ENCODE measurements around a stretch of chr2.

- RRBS: no CpG with 5 or more reads among the region's 1 CpG
Observed at GRCh38 chr2:233557415-233557910, 9.1 kb downstream of the USP40 start.

DNA sequence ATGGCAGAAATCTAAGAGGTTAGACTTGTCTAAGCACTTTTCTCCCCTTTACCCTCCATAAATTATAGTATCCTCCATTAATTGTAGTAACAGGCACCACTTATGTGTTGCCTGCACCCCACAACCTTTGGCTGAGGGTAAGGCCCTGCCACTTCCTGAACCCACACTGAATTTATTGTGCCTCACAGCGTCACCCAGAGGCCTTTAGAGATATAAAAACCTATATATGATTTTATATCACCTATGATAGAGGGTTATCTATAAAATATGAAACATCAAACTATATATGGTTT, 2.6 kb downstream of the UGT1A9 start:
- RRBS: no CpG with 5 or more reads among the region's 1 CpG

DNA sequence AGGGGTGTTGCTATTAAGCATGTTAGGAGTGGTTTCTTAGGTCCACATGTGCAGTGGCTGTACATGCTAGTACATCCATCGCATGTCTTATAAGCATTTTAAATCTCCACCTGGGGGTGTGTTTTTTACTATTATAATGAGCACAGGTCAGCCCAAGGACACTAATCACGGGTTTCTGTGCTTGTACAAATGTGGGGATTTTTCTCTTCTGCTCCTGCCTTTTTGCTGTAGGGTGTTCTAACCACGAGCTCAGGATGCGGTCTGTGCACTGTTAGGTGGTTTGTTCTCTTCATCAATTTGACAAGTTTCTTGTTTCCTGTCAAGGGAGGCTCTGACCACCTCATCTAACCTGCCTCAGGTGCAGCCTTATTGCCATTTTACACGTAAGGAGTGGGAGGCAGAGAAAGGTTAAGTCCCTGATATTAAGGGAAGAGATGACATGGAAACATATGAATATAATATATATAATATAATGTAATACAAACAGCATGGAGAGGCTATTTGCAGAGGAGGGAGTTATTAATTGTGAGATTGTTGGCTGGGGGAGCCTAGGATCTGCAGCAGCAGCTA, 60.0 kb upstream of the SPP2 start:
- RRBS: no CpG with 5 or more reads among the region's 5 CpGs

DNA sequence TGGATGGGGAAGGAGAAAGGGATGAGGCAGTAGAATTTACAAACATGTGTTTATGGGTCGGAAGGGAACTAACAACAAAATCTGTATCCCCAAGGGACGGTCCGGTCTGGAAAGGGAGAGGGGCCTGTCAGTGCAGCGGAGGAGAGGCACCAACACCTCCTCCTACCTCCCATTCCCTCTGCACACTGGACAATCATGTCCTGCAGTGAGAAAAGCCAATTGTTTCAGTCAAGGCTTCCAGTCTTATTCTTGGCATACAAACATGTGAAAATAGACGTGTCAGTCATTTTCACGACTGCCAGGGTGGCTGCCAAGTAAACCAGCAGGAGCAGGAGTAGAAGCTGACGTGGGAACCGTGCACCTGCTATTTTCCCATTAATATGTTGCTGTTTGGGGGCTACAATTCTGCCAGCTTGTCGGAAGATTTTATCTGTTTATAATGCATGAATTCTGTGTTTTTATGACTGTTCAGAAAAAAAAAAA, 202.2 kb downstream of the SPP2 start:
- RRBS: no CpG with 5 or more reads among the region's 9 CpGs

DNA sequence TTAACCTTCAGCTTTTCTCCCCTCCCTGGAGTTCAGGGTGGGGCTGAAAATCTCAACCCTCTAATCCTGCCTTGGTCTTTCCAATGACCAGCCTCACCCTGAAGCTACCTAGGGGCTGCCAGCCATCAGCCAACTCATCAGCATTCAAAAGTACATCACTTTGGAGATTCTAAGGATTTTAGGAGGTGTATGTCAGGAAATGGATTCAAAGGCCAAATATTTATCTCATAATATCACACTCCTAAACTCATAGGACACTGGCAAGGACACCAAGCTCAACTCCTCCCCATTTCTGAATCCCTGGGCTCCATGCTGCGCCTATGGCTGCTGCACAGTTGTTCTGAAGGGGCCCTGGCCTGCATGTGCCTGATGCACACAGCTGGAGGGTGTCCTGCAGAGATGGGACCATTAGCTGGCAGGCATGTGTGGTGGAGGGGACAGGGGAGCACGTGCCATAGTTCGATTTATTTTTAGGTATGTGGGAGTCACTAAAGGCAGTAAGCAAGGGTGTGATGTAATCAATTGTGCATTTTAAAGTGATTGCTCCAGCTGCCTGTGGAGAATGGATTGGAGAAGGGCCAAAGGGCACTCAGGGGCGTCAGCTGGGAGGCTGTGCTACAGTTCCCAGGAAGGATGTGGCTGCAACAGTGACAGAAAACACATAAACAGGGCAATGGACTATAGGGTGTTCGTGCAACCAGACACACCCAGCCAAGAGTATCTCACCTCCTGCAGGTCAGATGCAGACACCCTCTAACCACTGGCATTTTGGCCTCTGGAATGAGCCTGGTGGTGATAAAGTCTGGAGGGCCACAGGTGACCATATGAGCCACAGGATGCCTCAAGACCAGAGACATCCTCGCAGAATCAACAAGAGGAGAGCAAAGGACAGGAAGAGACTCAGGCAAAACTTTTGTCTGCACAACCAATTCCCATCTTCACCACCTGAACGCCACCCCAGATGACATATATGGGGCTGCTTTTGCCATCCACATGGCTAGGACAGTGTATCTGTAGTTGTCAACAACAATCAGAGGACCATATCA, 205.1 kb downstream of the ARL4C start:
- RRBS: no CpG with 5 or more reads among the region's 7 CpGs

- RRBS: no CpG with 5 or more reads among the region's 21 CpGs
Observed at GRCh38 chr2:234335373-234336329, 161.2 kb downstream of the ARL4C start.

DNA sequence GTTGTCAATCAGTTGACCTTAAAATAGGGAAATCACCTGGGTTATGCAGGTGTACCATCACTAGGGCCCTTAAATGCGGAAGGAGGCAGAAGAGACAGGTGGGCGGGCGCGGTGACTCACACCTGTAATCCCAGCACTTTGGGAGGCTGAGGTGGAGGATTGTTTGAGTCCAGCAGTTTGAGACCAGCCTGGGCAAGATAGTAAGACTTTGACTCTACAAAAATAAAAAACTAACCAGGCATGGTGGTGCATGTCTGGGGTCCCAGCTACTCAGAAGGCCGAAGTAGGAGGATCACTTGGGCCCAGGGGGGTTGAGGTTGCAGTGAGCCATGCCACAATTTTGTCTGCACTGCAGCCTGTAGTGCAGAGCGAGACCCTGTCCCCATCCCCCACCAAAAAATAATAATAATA, 73.6 kb downstream of the ARL4C start:
- RRBS: no CpG with 5 or more reads among the region's 6 CpGs

- RRBS: 0% methylated on average over 2 of the region's 10 CpGs
Observed at GRCh38 chr2:234446226-234446781, 50.6 kb downstream of the ARL4C start.

DNA sequence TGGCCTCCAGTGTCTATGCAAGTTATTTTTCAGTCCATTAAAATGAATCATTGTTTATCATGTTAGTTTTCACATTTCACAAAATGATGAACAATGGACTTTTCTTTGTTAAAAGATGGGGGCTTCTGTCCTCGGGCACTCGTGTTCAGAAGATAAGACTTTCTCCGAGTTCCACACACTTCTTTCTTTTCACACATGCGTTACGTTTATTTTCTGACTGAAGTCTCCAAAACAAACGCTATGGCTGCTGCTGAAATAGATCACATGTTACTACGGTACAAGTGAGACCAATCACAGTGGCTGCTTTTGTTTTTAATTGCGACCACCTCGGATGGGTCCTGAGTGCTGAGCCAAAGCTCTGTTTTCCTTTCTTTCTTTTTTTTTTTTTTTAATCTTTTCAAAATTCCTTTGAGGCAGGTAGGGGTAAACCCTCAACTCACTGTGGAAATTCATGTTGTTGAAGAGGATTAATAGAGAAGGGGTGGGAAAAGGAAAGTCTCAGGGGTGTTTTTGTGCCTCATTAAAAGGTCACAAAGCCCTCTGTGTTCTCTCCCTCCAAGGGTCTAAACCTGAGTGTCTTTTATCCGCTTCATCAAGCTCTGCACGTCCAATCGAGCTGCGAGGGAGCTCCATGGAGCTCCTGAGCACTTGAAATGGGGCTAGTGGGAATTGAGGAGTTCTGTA, 48.3 kb downstream of the ARL4C start:
- RRBS: no CpG with 5 or more reads among the region's 13 CpGs

DNA sequence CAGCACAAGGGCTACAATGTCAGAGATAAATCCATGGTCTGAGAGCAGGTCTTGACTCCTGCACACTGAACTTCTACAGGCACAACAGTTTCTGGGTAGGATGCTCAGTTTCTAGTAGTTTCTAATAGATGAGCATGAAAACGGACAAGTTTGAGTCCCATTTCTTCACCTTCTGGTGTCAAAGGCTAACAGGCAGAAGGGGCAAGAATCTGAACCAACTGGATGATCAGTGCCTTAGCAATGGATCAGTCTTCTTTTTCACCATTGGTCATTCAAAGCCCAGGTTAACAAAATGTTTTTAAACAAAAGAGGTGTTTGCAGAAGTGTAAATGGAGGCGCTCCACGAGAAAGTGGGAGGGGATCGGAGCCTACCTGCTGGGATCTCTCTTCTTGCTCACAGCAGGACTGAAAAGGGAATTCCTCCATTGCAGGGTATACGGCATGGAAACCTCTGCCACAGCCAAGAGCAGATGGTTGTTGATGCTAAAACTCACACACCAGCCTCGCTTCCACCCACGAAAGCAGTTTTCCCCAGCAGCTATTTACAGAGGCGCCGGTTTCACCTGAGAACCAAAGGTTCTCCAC, 135.1 kb upstream of the ARL4C start:
- RRBS: no CpG with 5 or more reads among the region's 9 CpGs

DNA sequence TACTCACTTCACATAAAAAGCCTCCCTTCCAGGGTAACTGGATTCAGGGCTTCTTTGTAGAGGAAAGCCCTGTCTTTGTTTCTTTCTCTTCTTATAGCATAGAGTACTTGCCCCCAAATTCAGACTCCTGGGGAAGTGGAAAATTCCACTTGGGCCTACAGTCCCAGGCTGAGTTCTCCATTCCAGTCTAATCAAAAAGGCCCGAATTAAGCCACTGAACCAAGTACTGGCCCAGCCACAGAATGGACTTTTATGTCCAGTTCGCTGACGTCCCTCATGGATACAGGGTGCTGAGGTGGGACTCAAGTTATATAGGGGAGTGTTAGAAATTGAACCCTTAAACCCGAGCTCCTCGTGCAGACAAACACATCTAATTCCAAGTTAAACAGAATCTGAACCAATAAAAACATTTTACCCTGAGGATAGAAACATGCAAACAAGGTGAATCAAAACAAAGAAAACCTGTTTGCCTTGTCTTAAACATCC, 136.7 kb upstream of the ARL4C start:
- RRBS: no CpG with 5 or more reads among the region's 5 CpGs

- RRBS: no CpG with 5 or more reads among the region's 1 CpG
Observed at GRCh38 chr2:234956341-234956576, 4.4 kb downstream of the SH3BP4 start.

- RRBS: no CpG with 5 or more reads among the region's 10 CpGs
Observed at GRCh38 chr2:235025869-235026566, 74.2 kb downstream of the SH3BP4 start.

GRCh38 chr2:235666262-235666532, 172.4 kb downstream of the AGAP1 start:
- RRBS: no CpG with 5 or more reads among the region's 2 CpGs

DNA sequence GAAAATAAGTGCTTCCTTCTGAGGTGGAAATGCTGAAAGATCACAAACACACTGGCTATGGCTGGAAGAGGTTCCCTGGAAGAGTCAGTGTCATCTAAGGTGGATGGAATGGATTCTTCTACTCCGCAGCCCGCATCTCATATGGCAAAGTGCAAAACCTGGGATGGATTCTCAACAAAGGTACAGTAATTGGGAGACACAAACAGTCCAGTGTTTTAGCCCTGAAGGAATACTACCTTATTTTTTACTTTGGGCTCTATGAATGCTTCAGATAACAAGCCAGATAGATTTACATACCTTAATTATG, 172.6 kb downstream of the AGAP1 start:
- RRBS: no CpG with 5 or more reads among the region's 2 CpGs

GRCh38 chr2:235679577-235680078, 185.8 kb downstream of the AGAP1 start:
- RRBS: no CpG with 5 or more reads among the region's 12 CpGs

DNA sequence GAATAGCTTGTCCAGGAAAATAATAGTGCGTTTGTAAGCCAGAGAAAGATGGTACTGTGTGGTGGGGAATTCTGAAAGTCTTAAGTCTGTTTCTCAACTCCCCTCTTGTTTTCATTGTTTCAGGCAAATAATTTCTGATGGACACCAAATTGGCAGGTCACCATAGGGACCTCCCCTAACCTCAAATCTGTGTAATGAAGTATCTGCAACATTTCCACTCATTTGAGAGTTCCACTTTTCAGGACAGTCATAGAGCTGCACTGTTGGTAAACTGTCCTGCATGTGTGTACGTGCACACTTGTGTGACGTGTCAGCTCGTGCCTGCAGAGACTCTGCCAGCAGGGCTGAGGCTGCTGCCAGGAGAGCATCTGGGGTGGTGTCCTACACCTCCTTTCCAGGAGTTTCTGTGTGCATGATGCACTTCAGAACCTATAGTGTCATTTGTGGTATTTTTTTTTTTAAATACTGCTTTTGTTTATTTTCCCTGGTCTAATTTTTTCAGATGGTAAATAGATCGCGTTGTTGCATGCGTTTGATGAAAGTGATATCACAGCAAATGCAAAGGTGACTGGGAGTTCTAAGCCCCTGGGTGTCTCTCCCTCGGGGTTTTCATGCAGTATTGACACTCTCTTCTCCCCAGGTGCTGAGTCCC, 195.8 kb downstream of the AGAP1 start:
- RRBS: no CpG with 5 or more reads among the region's 8 CpGs

DNA sequence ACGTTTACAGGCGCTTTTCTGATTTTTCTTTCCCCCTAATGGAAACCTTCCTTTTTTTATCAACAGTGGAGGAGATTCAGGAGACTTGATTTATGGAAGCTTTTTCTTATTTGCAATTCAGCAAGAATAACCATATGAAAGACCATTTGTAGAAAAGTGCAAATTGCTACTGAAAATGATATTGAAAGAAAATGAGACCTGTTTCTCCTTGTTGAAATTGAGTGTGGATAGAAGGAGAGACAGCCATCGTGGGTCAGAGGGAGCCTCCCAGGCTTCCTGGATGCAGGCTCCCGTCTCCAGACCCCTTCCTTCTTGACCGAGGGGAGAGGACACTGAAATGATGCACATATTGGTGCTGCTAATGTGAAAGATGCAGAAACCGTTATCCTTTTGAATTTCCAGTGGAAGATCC, 331.1 kb downstream of the AGAP1 start:
- RRBS: no CpG with 5 or more reads among the region's 6 CpGs

- RRBS: no CpG with 5 or more reads among the region's 12 CpGs
Observed at GRCh38 chr2:236241343-236242104, 22.7 kb downstream of the ASB18 start.

DNA sequence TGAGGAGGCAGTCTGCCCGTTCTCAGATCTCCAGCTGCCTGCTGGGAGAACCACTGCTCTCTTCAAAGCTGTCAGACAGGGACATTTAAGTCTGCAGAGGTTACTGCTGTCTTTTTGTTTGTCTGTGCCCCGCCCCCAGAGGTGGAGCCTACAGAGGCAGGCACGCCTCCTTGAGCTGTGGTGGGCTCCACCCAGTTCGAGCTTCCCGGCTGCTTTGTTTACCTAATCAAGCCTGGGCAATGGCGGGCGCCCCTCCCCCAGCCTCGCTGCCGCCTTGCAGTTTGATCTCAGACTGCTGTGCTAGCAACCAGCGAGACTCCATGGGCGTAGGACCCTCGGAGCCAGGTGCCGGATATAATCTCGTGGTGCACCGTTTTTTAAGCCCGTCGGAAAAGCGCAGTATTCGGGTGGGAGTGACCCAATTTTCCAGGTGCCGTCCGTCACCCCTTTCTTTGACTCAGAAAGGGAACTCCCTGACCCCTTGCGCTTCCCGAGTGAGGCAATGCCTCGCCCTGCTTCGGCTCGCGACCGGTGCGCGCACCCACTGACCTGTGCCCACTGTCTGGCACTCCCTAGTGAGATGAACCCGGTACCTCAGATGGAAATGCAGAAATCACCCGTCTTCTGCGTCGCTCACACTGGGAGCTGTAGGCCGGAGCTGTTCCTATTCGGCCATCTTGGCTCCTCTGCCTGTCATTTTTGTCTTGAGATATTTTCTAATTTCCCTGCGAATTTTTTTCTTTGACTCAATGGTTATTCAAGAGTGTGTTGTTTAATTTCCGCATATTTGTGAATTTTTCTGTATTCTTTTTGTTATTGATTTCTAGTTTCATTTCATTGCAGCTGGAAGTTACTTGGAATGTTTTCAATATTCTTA, 118.0 kb downstream of the IQCA1 start:
- RRBS: no CpG with 5 or more reads among the region's 38 CpGs